ENCODE results near the genes PRB3 and PRB4.

DNA sequence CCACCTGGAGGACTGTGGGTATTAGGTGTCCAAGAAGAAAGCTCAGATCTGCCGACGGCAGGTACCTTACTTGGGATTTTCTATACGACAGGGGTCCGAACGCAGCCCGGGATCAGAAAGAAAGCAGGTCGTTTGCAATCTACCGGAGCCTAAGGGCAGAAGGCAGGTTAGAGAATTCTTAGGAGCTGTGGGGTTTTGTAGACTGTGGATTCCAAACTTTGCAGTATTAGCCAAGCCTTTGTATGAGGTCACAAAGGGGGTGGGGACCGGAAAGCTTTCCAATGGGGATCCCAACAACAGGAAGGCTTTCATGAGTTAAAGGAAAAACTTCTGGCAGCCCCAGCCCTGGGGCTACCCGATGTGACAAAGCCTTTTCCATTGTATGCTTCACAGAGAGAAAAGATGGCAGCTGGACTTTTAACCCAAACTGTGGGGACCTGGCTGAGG, 199.1 kb upstream of the PZP start:
- PRO-cap = no peak

- PRO-cap = no peak
Measured at GRCh38 chr12:9437967-9438352, 169.8 kb downstream of the KLRB1 start.

DNA sequence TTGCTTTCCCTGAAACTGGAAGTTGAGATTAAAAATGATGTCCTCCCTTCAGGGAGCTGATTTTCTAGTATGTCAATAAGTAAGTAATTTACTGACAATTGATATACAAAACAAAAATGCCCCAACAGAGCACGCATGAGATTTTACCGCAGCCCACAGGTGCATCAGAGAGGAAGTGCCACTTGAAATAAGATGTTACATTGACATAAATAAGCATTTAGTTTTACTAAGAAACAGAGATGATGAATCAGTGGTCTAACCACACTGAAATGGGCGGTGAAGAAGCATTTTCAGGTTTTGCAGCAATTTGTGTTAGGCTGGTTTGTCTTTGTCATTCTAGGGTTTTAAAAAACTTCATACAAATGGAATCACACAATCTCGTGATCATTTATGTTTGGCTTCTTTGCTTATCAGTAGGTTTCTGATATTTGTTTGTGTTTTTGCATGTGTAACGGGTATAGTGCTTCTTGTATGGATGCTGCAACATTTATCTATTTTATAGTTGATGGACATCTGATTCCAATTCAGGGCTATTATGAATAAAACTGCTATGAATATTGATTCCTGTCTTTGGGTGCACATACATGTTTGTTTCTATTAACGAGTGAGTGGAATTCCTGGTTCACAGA, 18.8 kb downstream of the CD69 start:
- PRO-cap = no peak

DNA sequence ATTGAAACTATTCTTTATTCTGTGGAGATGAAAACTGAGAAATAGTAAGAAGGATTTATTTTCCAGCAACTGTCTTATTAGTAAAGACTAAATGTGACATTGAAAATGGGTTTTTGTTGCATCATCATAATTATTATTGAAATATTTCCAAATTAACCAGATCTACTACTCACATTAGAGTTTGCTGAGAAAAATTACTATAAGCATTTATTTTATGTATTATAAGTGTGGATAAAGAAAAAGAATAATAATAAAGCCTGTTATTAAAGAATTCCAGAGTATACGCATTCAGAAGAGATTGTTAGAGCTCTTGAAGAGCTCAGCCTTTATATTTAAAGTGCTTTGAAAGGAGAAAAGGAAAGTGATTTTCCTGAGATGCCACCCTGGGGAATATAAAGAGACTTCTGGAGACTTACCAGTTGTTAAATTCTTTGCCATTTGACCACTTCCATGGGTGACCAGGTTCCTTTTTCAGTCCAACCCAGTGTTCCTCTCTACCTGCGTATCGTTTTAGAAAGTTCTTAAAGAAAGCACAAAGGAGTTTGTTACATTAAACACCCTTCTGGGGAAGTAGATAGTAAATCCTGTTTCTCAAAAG, 6.4 kb downstream of the CD69 start:
- PRO-cap = no peak

DNA sequence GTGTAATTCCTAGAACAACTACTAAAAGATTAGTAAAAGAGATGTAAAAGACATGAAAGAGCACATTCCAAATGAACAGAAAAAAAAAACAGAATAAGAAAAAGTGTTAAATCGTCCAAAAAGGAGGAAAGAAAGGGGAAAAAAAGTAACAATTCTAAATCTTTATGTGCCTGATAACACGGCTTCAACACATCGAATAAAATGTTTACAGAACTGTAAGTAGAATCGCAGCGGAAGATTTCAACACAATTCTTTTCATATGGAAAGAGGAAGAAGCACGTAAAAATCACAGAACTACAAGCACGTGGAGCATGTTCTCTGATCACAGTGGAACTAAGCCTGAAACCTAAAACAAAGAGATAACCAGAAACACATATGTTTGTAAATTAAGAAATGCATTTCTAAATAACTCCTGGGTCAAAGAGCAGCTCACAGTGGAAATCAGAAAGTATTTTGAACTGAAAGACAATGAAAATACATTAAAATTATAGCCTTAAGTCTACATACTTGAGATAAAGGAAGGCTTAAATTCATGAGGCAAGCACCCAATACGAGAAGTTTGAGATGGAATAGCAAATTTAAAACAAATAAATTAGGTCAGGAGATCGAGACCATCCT, 8.7 kb downstream of the CLEC7A start:
- PRO-cap = no peak

DNA sequence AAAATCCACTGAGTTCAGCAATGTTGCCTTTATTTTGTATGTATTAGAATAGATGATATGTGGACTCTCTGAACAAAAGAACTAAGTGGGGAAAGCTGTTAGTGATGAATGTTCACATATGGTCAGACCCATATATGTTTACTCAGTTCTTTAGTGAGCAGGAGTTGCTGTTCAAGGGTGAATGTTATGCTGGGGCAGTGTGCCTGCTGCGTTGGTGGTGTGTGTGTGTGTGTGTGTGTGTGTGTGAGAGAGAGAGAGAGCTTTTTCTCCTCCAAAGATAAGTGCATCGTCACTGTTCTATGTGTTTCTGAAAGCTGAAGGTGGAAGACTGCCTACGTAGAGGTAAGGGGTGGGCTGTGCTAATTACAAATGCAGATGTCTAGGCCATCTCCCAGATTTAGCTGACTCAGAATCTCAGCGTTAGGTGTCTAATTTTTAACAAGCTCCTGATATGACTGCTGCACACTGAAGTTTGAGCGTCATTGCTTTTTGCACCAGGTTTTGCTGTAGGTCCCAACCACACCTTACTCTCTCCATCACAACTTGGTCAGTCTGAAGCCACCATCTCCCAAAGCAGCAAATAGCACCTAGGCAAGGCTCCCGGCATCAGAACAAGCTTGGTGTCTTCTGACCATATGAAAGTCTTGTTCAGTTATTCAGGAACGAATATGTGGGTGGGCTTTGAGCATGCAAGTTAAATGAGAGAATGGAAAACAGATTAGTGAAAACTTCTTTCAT, 10.6 kb downstream of the GABARAPL1 start:
- PRO-cap = no peak

DNA sequence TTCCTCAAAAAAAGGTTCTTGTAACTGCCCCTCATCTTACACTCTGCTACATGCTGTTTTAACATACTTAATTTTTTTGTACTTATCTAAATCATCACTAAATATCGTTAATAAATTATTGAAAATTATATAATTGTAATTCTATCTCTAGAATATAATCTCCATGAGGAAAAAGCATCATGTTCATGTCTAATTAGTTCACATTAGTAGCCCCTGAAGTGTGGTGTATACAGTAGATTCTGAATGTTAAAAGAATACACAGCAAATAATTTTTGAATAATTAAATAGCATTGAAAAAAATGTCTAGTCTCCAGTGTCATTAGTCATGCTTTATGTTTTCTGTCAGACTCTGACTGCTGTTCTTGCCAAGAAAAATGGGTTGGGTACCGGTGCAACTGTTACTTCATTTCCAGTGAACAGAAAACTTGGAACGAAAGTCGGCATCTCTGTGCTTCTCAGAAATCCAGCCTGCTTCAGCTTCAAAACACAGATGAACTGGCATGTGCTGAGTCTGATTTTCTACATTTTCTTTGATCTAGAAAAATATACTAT, 3.5 kb downstream of the KLRD1 start:
- PRO-cap = no peak

DNA sequence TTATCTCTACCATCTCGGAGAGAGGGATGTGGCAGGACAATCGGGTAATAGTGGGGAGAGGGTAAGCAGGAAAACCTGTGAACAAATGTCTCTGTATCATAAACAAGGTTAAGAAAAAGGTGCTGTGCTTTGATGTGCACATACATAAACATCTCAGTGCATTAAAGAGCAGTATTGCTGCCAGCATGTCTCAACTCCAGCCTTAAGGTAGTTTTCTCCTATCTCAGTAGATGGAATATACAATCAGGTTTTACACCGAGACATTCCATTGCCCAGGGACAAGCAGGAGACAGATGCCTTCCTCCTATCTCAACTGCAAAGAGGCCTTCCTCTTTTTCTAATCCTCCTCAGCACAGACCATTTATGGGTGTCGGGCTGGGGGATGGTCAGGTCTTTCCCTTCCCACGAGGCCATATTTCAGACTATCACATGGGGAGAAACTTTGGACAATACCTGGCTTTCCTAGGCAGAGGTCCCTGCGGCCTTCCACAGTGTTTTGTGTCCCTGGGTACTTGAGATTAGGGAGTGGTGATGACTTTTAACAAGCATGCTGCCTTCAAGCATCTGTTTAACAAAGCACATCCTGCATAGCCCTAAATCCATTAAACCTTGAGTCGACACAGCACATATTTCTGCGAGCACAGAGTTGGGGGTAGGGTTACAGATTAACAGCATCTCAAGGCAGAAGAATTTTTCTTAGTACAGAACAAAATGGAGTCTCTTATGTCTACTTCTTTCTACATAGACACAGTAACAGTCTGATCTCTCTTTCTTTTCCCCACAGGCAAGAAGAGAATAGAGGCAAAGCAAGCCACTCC, 41.7 kb downstream of the MAGOHB start:
- PRO-cap = no peak

DNA sequence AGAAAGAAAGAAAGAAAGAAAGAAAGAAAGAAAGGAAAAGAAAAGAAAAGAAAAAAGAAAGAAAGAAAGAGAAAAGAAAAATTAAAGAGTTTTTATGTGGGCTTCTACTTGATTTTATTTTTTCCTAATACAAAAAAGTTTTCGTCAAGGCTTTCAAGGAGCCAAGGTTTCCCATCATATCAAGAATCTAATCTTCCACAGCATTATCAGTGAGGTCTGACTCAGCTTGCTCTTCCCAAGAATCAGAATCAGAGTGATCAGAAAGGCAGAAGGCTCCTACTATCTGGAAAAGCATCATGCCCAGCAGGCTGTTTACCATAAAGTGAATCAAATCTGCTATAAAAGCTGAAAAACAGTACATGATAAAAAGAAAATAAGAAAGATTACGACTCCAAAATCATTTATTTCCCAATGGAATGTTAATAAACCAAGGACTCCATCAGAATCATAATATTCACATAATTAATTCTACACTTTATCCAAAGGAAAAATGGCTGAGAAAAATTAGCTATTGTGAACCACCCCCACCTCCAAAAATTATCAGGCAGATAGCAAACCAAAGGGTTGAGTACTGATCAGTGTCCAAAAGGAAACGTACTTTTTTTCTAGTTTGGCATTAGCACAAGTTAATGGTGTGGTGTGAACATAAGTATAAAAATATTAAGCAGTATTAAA, 2.5 kb upstream of the SMIM10L1 start:
- PRO-cap = no peak

GRCh38 chr12:11269539-11269950, at the start of gene PRB3:
Gene PRB3 (minus strand): TSS chr12:11269707.
- PRO-cap = no peak

DNA sequence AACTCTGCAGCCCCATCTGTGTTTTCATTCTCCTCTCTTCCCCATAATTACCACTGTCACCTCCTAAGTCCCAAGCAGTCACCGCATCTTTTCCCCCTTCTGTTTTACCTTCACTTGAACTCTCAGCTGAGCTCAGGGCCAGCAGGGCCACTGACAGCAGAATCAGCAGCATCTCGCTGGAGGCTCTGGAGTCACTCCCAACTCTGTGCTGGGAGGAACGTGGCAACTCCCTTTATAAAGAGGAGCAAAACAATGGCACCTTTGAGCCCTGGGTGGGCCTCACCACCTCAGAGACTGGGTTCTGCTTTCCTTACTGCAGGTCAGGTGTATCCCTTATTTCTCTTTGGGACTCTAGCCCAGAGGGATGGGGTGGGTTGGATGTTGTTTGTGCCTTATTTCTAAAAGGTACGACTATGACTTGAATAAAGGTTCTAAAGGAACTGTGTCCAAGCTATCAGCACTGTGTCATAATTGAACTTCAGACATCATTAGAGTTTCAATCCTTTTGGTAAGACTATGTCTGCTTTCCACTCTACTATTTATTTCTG, at the start of gene PRB4:
Gene PRB4, minus strand, starts transcription at position 210 of the 548 bp plus-strand sequence.
- PRO-cap = no peak

DNA sequence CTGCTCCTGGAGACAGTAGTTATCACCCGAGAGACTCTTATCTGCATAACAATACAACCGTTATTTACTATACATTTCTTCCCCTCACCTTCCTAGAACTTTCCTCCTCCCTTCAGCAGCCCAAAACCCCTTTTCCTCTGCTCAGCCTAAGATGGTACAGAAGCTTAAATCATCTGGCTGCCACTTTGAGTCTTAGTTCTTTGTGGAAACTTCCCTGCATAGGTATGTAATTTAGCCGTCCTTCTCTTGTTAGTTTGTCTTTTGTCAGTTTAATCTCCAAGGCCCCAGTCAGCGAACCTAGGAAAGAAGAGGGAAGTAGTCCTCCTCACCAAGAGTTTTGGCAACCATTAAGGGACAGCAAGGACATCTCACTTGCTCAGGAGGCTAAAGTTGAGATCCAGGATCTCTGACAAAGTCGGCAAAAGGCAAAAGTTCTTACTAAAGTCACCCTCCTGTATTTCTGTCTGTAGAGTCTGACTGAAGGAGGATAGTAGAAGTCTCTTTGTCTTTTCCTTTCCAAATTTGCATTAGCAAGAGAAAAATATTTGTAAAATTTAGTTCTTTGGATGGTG, 40.2 kb upstream of the ETV6 start:
- PRO-cap = no peak

DNA sequence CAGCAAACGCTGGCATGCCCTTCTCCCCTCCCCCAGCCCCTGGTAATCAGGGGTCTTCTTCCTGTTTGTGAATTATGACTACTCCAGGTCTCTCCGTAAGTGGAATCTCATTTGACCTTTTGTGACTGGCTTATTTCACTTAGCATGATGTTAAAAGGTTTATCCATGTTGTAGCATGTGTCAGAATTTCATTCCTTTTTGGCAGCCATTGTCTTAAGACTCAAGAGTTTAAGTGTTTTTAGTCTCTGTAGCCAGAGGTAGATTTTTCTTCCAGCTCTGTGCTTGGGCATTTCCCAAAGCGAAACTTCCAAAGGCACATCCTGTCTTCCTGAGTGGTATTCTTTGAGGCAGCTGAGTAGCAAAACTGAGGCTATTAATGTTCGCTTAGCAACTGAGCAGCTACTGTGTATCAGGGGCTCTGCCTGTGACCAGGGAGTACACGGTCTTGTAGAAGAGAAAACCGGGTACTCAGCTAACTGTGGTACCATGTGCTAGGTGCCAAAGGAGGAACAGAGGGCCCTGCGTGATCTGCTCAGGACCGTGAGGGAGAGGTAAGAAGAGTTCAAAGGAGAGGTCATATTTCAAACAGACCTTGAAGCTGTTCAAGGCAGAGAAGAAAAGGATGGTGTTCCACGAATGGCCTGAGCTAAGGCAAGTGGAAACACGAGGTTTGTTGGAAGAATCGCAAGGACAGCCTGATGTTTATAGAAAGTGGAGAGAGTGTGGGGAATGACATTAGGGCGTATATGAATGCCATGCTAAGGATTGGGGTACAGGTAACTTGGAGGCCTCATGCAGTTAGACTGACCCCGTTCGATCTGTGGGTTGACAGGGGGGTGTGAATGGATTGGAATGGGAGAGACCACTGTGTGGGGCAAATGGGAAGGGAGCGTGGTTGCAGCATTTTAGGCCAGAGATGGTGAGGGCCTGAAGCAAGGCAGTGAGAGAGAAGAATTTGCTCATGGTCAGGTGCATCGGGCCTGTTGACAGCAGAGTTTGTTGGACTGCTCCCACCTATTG, 52.1 kb downstream of the ETV6 start:
- PRO-cap = no peak

GRCh38 chr12:11718665-11719637, 69.5 kb downstream of the ETV6 start:
- PRO-cap = no peak

DNA sequence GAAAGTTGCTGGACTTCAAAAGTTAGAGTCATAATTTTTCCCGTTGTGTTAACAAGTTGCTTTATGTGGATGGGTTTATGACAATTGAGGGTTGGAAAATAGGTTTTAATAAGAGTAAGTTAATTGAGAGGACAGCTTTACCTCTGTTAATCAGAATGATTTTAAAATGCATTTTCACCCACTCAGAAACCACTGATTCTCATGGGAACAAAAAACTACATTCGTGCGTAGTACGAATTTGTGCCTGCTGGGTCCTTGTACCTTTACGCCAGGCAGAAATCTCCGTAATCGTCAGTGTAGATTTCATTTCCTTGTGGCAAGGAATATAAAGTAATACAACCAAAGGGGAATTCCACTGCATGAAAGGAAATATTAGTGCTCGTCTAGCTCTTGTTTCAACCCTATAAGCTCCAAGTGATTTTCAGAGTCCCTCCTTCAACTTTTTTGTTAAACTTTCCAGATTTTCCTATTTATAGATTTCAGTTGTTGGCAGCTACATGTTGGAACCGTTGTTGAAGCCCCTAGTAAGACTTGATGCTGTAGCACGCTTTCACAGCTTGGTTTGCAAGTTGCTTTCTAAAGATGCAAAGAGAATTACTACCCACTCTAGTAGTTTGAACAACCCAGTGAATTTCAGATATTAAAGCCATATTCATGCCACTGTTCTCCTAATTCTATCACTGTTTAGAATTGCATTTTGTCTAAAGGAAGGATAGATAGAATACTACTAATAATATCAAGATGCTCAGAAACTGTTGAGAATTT, 90.6 kb downstream of the ETV6 start:
- PRO-cap = no peak

GRCh38 chr12:11765674-11766270, 116.3 kb downstream of the ETV6 start:
- PRO-cap = no peak

GRCh38 chr12:11773548-11774248, 124.2 kb downstream of the ETV6 start:
- PRO-cap = no peak

DNA sequence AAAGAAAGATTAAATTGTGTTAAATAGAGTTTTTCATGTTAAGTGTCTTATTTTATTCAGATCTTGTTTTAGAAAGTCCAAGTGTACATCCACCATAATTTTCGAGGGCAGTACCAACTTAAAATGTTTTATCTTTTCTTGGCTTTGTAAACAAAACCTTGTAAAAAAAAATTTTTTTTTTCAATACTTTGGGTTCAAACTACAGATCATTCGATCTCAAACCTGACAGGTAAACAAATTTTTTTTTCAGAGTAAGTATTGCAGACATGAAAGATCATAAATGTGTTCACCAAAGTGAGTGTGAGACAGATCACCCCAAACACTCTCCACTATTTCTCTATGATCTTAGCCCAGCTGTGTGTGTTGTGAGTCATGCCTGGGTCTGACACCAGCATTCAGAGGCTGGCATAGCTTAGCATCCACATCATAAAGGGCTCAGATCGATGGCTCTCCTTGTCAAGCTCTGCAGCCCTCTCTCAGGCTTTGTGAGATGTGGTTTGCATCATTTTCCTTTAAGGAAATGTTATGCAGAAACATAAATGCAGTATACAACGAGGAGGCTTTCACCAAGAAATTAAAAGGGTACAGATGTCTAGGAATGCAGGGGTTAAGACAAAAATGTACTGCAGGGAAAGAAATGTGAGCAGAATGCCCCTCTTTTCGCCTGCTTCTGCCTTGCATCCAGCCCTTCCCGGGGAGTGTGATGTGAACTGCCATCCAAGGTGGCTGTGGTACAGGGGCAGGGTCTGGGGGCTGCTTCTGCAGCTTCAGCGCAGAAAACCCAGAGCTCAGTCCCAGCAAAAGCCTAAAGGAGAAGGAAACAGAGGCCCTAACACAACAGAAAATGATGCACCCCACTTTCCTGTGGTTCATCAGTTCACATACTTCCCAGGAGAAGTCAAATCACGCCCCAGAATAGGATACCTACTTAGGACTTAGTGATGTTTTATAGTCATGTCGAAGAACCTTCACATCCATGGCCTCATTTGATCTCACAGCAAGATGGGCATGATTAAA, 165.0 kb downstream of the ETV6 start:
- PRO-cap = no peak

DNA sequence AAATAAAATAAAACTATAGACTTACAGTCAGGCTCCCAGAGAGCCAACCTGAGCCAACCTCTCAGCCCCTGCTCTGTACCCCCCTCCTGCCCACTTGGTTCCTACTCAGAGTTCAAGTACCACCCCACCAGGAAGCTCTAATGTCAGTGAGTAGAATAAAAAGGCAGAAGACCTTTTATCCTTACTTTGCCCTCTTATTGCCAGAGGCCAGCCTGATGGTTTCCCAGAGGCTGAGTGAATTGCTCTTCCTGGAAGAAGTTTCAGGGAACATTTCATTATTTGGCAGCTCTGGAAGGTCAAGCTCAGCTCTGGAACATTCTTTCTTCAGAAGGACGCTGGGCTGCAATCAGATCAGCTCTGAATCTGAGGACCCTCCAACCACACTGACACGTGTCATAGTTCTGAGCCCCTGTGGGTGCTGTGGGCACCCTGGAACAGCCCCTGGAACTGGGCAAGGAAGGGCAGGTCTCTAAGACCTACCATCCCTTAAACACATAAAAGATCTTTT, 188.9 kb downstream of the ETV6 start:
- PRO-cap = no peak

GRCh38 chr12:11877738-11878739, 192.7 kb upstream of the BCL2L14 start:
- PRO-cap = no peak